ENCODE results near the gene SERPINB1.

DNA sequence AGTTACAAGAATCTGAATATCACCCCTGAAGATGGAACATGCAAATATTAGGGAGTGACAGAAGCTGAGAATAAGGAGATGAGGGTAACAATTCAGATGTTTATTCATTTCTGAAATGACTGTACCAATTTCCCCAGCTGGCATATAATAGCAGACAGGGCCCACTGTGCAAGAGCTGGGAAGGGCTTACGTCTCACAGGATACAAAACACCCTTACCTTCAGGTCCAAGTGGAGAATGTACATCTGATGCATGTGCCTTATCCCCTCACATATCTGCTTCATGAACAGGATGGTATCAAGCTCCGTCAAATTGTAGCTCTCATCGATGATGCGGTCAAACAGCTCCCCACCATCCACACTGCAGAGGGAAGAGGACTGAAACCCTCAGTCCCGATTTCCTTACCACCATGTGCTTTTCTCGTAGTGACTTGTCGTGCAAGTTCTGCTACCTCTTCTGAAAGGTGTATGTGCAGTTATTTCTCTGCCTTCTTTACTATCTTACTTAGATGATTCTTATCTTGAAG, 67.9 kb downstream of the MYLK4 start:
- RRBS, 2 experiments, result no CpG with 5 or more reads among the region's 7 CpGs

GRCh38 chr6:2733104-2734036, 17.4 kb downstream of the MYLK4 start:
- RRBS, 2 experiments, result no CpG with 5 or more reads among the region's 15 CpGs

DNA sequence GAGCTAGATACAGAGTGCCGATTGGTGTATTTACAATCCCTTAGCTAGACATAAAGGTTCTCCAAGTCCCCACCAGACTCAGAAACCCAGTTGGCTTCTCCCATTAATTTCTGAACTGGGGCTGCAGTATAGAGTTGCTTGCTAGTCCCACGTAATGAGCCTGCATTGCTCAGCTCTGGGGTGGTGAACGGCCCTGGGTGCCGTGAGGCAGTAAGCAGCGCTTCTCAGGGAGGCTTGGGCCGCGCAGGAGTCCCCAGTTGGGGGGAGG, 2.1 kb upstream of the WRNIP1 start:
- RRBS, 2 experiments, result no CpG with 5 or more reads among the region's 7 CpGs

- RRBS, 2 experiments, result 88 to 96% methylated on average over 6 of the region's 61 CpGs
Measured at GRCh38 chr6:2763454-2764497, 1.4 kb upstream of the WRNIP1 start.

- RRBS, 2 experiments, result no CpG with 5 or more reads among the region's 6 CpGs
Measured at GRCh38 chr6:2810306-2811072, 31.2 kb downstream of the SERPINB1 start.

- RRBS, 2 experiments, result 2 to 21% methylated on average over 40 of the region's 74 CpGs
Measured at GRCh38 chr6:2840923-2842322, at the start of gene SERPINB1. TSS of gene SERPINB1 (minus strand) at chr6:2841863.

DNA sequence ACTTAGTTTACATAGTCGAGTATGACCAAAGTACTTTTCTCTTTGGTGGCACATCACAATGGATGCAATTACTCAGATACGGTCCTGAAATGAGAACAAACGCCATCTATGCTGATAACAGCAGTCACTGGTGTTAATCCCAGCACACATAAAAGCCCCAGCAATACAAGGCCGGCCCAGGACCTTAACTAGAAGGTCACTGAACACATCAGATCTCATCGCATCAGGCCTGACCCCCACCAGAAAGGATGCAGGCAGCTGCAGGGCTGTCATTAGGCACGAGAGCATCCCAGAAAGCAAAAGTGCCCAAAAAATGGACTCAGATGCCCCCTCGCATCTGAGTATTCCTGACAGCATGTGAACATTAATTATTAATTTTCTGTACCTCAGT, 1.1 kb downstream of the SERPINB6 start:
- RRBS, 2 experiments, result no CpG with 5 or more reads among the region's 7 CpGs

GRCh38 chr6:2970702-2971428, 502 bp downstream of the SERPINB6 start:
- RRBS, 2 experiments, result 3% methylated on average over 43 to 45 of the region's 84 CpGs

- RRBS, 2 experiments, result no CpG with 5 or more reads among the region's 10 CpGs
Measured at GRCh38 chr6:2986506-2987253, 13.0 kb upstream of the NQO2 start.

- RRBS, 2 experiments, result no CpG with 5 or more reads among the region's 4 CpGs
Measured at GRCh38 chr6:3022135-3022617, 22.5 kb downstream of the NQO2 start.

- RRBS, 2 experiments, result under 1 to 2% methylated on average over 23 of the region's 61 CpGs
Measured at GRCh38 chr6:3063570-3064104, 4.7 kb upstream of the RIPK1 start.

DNA sequence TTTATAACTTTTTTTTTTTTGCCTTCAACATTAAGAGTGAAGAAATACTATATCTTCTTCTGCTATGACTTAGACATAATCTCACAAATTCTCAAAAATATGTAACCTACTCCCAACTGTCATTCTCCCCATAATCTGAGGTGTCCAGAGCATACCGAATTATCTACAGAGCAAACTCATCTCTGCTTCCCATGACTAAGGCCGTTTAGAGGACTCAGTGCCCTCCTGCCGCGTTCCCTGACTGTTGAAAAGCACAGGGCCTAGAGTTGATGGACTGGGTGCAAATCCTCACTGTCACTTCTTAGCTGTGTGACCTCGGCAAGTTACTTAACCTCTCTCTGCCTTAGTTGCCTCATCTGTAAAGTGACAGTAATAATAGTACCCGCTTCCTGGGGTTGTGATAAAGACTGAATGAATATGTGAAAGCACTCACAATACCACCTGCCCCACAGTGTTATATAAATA, 4.7 kb upstream of the TUBB2A start:
- RRBS, 2 experiments, result no CpG with 5 or more reads among the region's 6 CpGs

- RRBS, 2 experiments, result 100% methylated on average over 4 of the region's 33 CpGs; no CpG with 5 or more reads in 1 of the 2 experiments
Measured at GRCh38 chr6:3271706-3272790, 13.3 kb downstream of the PSMG4 start.

DNA sequence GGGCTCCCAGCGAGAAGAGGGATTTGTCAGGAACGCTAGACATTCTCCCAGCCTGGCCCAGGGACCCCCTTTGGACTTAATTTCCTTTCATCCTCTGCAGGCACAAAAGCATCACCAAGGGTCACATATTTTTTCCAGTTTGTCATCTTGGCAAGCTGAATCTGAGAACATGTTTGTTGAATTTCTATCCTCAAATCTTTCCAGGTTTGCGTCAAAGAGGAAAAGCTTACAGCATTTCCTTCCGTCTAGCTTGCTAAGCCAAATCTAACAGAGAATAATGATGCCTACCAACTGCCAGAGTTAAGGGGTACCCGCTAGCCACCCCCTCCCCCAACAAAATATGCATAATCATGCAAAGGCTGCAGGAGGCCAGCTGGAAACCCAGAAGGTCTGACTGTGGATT, 23.0 kb downstream of the PSMG4 start:
- RRBS, 2 experiments, result no CpG with 5 or more reads among the region's 5 CpGs

GRCh38 chr6:3291771-3292416, 33.1 kb downstream of the PSMG4 start:
- RRBS, 2 experiments, result no CpG with 5 or more reads among the region's 9 CpGs

DNA sequence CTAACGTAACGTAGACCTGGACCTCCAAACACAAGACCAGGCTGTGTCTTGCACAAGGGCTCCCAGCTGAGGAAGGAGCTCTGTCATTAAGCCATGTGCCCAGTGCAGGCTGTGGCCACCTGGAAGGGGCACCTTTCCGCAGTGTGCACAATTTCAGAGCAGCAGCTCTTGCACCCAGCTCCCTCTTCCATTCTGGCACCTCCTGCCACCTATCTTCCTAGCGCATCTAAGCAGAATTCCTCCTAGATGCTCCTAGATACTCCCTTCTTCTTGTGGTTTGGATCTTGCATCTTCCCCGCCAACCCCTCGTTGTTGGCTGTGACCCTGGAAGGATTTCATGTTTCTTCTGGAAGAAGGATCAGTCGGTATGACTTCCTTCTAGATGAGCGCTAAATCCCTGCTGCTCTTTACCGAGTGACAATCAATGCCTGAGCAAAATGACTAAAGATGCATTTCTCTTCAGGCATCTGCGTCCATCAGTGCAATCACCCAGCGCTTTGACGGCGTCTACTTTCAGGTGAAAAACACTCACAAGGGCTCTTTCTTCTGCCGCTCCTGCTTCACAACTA, 58.6 kb downstream of the PSMG4 start:
- RRBS, 2 experiments, result no CpG with 5 or more reads among the region's 14 CpGs

- RRBS, 2 experiments, result no CpG with 5 or more reads among the region's 18 CpGs
Measured at GRCh38 chr6:3340087-3340887, 81.5 kb downstream of the PSMG4 start.

DNA sequence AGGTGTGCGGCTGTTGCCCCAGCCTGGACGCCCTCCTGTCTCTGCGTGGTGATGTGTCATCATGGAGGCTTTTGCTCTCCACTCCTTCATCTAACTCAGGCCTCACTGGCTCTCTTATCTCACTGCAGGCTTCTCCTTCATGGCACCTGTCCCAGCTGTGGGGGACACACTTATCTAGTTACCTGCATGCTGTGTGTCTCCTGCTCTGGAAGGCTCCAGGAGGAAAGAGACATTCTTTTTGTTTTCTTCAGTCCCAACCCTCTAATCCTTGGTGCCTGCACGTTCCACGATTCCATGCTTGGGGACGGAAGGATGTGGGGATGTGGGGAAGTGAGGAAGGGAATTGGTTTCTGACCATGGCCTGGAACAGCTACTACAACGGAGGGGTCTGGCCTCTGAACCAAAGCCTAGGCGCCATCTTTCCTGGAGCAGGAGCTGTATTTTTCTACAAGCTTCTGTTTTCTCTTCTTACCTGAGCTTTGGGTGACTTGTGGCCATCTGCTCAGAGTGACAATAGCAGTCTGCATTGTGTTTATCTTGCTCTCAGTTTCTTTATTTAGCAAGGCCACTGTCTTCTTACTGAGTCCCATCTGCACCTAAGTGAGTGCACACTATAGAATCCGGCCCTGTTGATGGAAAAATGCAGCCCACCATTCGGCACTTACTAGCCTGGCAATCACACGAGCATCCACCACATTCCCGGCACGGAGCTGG, 89.3 kb downstream of the PSMG4 start:
- RRBS, 2 experiments, result 94 to 97% methylated on average over 4 of the region's 13 CpGs

- RRBS, 2 experiments, result no CpG with 5 or more reads among the region's 5 CpGs
Measured at GRCh38 chr6:3355294-3355462, 96.4 kb downstream of the PSMG4 start.

DNA sequence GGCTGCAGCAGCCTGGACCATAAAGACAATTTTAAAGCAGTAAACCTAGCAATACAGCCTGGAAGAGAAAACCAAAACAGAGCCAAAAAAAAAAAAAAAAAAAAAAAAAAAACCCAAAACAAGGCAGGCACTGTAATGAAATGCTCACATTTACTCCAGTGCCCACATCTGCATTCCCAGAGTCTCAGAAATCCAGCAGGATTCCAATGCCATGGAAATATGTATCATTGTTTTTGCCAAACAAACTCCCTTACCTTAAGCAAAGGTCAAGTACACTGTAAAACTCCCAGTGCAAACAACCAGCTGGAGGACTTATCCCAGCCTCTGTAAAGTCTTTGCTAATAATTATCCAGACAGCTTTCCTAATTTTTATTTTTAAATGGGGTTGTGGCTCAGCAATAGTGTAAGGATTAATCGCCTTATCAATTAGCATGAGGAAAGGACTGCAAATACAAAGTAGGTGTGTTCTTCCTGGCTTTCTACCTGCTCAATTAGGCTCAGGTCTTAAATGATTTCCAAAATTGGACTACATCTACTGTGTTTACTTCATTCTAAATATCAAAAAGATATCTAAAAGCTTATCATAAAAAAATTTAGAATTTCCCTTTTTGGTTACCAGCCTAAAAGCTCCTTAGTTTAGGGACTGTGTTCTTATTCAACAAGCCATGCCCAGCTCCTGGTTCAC, 98.4 kb downstream of the PSMG4 start:
- RRBS, 2 experiments, result no CpG with 5 or more reads among the region's 1 CpG

All from NT2/D1 (cell line).